Right common carotid artery plus branches (tissue), 1 donor: Measurements from ENCODE around the genes BMP6 and TMEM14B.

GRCh38 chr6:7170753-7171951 is 63.4 kb downstream of the RREB1 start:
- PRO-cap, result no peak

- PRO-cap, result no peak
These were observed 66.3 kb downstream of the SSR1 start for GRCh38 chr6:7246312-7247438.

- PRO-cap, result no peak
These were observed 63.5 kb downstream of the SSR1 start for GRCh38 chr6:7249374-7250030.

GRCh38 chr6:7270798-7271357 is 42.1 kb downstream of the SSR1 start:
- PRO-cap, result no peak

DNA sequence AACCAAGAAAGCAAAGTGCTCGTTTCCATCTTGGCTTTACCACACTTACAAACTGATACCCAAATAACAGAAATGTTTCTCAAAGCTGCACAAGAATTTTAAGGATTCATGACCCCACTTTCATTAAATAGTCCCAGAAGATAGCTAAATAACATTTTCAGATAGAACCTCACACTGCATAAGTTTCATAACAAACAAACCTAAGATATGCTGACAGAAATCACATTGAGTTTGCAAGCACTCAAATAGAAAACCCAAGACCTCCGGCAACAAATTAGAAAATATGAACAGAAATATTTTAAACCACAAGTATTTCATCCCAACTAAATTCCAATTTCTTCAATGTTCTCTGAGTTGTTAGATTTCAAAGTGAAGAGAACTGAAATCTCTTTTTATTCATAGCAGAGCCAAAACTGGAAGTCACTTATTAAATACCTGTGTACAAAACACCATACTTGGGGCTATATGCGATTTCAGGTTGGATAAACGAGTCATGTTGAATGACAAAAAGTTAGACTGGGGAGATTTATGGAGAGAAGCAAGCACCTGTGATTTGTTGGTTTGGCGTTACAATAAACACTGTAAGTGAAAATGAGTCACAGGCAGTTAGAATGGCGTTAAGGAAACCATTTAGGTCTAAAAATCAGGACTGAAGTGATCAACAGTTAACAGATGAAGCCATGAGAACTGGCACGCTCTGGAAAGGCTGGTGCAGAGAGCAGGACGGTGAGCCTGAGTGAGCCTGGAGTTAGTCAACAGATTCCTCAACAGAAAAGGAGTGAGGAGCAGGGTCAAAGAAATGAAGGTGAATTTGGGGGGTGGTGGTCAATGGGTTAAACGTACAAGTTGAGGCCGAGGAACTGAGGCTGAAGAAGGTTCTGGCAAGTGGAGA is 31.5 kb downstream of the SSR1 start:
- PRO-cap, result no peak

DNA sequence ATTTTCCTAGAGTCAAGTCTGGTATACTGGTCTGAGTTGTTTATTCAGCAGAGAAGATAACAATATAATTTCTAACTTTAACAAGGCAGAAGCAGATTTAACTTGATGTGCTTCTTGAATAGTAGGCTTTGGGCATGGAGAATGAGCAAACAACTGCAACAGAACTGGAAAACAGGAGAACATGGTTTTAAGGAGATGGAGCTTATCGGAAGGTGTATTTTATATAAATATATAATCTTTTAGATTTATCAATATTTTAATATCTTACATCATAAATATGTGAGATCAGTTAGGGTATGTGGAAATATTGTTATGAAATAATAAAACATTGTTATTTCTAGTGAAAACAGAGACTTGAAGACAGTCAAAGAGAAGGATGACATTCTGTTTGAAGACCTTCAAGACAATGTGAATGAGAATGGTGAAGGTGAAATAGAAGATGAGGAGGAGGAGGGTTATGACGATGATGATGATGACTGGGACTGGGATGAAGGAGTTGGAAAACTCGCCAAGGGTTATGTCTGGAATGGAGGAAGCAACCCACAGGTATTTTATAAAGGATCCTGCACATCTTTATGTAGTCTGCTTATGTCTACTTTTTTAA is 3.3 kb downstream of the RIOK1 start:
- PRO-cap, result no peak

DNA sequence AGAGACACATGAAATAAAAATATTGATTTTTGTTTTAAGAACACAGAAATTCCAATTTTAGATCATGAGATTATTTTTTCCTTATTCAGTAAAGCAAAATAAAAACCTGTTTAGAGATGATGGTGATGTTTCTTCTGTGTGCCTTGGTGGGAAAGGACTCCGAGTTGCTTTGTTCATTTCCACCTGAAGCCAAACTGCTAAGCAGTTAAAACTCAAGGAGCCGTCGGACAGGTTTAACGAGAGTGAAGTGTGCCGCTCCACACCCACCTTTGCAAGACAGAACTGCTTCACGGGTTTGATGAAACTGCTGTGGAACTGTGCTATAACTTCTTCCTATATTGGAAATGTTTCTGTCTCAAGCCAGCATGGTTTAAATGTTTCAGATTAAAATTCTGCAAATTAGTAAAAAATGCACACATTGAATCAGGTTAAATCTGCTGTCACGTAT is 9.3 kb upstream of the DSP start:
- PRO-cap, result no peak

- PRO-cap, result unidirectional peak, plus-strand start at chr6:7726108
These were observed at the start of gene BMP6 for GRCh38 chr6:7725698-7726351. TSS of gene BMP6 (plus strand) at chr6:7726099.

DNA sequence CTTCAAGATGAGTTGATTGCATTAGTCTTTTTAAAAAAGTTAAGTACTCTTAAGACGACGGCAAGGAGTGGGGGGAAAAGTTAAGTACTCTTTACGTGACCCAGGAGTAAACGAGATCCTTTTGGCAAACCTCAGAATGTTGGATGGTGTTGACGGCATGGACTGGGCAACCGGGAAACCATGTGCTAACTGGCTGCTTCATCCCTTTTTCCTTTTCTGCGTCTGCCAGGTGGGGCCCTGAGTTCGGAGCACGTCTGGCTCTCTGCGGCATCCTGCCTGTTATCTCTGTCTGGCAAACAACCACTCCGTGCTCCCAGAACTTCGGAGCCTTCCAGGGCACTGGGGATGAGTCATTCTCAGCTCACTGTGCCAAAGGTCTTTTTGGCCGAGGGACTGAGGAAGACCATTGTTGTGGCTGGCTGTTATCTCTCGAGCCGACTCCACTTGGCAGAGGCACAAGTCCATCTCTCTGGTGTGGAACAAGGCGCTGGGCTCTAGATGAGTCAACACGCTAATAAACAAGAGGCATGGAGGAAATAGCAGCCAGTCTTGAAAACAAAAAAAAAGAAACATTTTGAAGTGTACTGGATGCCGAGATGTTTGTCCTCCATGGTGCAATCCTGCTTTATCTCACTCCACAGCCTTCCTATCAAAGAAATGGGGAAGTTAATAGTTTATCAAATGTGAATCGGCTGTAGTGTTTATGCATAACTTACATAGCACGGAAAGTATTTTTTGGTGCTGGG is 64.5 kb upstream of the TXNDC5 start:
- PRO-cap, result unidirectional peak, minus-strand start at position 287 of the sequence

DNA sequence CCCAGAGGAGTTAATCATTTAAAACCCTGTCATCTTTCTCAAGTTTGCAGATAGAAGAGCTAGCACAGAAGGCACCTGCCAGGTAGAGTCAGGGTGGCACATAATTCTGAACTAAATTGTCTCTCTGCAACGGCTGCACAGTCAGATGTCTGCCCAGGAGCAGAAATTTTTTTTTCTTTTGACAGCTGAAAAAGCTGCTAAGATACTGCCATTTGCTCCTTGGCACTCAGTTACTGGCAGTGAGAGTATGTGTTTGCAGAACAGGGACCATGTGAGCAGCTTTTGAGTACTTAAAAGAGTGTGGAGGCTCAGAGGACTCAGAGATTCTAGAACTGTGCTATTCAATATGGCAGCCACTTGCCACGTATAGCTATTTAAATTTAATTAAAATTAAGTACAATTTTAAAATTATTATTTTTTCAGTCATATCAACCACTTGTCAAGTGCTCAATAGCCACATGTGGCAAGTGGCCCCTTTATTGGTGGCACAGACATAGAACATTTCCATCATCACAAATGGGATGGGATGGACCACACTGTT is 202.8 kb upstream of the SLC35B3 start:
- PRO-cap, result no peak

DNA sequence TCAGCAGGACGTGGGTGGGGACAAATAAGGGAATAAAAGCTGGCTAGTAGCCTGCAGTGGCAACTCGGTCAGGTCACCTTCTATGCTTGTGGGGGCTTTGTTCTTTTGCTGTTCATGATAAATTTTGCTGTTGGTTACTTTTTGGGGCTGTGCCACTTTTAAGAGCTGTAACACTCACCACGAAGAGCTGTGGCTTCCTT is 209.3 kb upstream of the SLC35B3 start:
- PRO-cap, result no peak

- PRO-cap, result no peak
These were observed 241.3 kb upstream of the SLC35B3 start for GRCh38 chr6:8676665-8676983.

DNA sequence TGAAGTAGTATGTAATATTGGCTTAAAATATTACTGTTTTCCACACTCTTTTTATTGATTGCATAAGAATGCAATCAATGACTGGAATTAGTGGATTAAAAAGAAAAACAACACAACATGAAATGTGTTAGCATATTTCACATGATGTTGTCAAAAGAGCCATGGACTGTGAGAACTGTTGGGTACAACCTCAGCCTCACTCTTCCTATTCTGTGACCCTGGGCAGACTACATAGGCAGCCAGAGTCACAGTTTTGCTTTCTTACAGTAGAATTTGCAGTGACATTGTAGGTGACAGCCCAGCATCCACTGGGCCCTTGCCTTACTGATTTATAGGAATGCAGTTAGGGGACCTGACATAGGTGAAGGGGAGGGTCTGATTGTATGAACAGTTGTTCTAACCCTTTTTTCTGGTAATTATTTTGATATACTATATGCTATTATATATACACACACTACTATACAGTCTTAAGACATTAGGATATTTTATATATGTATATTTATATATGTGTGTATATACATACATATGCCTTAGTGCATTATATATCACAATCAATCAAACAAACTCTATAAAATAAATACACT is 471.4 kb upstream of the SLC35B3 start:
- PRO-cap, result no peak

- PRO-cap, result no peak
These were observed 932.9 kb downstream of the TFAP2A start for GRCh38 chr6:9481881-9482435.

DNA sequence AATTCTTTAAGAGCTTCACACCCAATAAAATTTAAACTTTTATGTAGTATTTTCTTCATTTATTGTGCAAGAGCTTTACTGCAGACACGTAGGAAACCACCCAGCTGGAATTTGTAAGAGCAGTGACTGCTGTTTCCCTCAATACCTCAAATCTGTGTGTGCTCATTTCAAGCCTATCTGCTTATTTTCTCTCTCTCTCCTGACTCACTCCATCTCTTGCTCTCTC is 273.2 kb downstream of the TFAP2A start:
- PRO-cap, result no peak

DNA sequence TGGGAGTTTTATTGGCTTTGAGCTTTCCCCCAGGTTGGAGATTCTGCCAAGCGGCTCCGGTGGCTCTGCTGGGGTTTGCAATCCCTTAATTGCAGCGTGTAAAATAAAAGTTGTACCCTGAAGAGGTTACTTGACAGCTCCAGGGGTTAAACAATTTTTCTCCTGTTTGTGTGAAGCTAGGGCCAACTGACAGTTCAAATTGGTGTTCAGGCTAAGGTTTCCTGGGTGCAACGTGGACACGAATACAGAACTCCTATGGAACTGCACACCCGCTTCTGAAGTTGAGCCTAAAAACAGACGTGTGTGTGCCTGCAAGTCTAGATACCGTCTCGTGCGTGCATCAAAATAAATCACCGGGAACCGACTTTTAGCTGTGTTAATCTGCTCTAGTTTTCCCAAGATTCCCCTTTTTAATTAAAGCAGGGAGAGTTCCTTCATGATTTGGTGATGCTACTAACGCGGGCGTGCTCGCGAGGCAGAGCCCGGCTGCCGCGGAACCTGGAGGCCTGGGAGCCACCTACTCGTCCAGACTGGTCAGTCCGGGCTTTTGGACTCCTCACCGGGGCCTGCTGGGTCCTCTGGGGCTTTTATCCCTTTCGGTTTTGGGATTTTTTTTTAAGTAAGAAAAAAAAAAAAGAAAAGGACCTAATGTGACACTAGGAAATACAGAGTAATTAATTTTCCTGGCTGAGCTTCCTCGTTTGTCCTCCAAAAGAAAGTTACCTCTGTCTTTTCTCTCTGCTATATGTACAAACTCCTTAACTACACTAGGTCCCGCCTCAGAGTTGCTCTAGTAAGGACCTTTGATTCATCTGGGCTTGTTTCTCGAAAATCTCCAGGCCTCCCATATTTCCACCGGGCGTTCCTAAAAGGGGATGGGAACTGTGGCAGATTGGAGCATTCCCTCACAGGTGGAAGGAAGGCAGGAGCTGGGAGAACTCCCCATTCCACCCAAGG is 1.2 kb upstream of the TFAP2A start:
- PRO-cap, result no peak

DNA sequence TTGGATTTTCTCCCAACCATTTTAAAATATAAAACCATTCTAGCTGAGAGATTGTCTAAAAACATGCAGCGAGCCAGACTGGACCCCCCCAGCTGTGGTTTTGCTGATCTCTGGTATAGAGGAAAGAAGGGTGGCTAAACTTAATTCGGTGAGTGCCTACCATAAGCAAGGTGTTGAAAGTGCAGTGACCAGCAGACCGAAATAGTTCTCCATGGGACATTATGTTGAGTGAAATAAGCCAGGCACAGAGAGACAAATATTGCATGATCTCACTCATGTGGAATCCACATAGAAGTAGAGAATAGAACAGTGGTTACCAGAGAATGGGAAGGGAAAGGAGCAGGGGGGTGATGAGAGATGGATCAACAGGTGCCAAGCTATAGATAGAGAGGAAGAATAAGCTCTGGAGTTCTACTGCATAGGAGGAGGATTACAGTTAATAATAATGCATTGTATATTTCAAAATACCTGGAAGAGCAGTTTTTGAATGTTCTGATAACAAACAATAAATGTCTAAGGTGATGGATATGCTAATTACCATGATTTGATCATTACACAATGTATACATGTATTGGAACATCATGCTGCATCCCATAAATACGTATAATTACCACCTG is 9.6 kb upstream of the GCNT2 start:
- PRO-cap, result no peak

- PRO-cap, result no peak
These were observed 3.5 kb downstream of the GCNT2 start for GRCh38 chr6:10524695-10525099.

- PRO-cap, result bidirectional peak, plus-strand start at chr6:10526474, minus-strand start at chr6:10526285
These were observed 5.0 kb downstream of the GCNT2 start for GRCh38 chr6:10526158-10526634.

DNA sequence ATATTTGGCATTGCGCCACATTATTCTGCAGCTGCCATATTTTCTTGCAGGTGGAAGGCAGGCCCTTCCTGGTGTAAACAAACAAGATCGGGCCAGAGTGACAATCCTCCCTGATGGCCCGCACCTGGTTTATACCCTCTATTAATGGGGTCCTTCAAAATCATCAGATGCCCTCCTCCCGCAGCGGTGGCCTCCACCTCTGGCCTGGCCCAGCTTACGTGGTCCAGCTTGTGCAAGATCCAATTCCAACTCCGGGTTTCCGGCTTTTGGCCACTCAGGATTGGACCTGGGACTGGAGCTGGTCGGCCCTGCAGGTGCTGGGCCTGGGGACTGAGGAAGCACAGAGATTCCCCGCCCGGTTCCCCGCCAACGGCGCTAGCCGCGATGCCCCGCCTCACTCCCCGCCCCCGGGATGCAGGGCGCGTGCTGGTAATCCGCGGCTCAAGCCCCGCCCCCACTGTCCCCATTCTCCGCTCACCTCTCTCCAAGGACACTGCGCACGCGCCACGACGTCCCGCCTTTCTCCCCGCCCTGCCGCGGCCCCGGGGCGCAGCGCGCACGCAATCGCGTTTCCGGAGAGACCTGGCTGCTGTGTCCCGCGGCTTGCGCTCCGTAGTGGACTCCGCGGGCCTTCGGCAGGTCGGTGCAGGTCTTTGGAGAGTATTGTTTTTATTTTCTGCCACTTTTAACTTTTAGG is at the start of gene TMEM14B:
TMEM14B (plus strand) TSS at position 563 of the 697 bp plus-strand sequence.
- PRO-cap, result bidirectional peak, plus-strand start at position 563 of the sequence, minus-strand start at position 332 of the sequence